Heart right ventricle (tissue), 2 donors: ENCODE results near the genes NPY4R2, LRRC18, ERCC6, SLC18A3 and OGDHL.

- PRO-cap, 2 experiments, result no peak in any of the 2 experiments
Measured at GRCh38 chr10:46272035-46272436, 14.8 kb upstream of the ANTXRL start.

DNA sequence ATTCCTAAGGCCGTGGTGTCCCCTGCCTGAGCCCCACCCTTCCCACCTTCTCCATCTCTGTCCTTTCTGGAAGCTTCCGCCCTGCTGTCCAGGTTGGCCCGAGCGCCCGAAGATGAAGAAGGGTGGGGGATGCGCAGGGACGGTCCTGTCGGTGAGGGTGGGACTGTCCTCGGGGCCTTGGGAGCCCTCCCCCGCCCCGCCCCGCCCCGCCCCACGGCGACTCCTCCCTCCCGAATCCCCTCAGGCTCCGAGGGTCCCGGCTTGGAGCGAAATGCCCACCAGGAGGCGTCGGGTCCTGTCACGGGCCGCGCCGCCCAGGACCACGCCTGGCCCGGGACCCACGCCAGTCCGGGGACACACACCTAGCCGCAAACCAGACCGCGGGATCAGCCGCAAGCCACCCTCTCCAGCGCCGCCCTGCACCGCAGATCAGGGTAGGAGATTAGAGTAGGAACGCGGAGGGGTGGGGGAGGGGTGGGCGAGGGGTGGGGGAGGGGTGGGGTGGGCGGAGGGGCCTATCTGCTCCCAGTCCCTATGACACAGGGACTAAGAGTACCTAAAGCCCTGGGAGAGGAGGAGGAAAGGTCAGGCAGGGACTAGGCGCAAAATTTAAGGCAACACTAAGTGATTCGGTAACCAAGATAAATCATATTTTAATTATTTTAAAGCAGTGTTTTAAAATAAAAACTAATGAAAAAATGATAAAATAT lies 15.2 kb downstream of the GPRIN2 start:
- PRO-cap, 2 experiments, result no peak in any of the 2 experiments

DNA sequence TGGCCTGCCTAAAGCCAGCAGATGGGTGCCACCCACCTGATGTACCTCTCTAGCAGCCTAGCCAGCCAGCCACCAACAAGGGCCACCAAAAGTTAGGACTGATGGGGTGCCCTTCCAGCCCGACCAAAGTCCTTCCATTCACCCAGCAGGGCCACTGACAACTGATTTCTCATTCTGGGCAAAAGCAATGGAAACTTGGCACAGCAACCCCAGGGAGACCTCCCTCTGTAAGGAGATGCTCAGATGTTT lies 13.7 kb downstream of the GPRIN2 start:
- PRO-cap, 2 experiments, result no peak in any of the 2 experiments

DNA sequence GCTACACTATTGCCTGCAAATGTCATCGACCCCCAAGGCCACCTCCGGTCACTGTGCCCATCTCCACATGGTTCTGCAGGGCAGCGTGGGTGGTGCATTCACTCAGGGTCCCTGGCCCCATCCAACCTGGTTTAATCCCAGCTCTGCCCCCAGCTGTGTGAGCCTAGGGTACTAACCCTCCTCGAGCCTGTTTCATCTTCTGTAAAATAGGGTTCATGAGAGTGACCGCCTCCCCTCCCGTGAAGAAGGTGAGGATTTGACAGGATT lies 114.8 kb downstream of the PTPN20 start:
- PRO-cap, 2 experiments, result no peak in any of the 2 experiments

- PRO-cap, 2 experiments, result no peak in any of the 2 experiments
Measured at GRCh38 chr10:47298687-47299171, 1.3 kb upstream of the GDF10 start.

DNA sequence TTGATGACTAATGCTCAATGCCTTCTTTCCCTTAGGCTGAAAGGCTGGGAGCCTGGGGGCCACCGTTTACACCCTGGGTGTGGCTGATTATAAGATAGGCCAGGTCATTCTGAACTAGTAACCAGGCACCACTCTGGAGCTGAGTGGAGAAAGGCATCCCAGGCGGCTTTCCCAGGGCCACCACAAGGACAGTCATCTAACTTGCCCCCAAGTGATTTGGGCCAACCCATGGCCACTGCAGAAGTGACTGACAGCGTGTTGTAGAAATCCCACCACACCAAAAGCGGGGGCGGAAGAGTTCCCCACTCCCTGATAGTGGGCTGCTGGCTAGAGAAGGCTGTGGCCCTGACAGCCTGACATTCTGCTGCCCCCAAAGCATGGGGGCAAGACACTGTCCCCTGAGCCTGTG lies 22.9 kb upstream of the ZNF488 start:
- PRO-cap, 2 experiments, result no peak in any of the 2 experiments

GRCh38 chr10:47918594-47918819 lies at the start of gene NPY4R2:
TSS of gene NPY4R2 (plus strand) at chr10:47918662.
- PRO-cap, 2 experiments, result no peak in any of the 2 experiments

GRCh38 chr10:48369972-48370820 lies 63.7 kb downstream of the MAPK8 start:
- PRO-cap, 2 experiments, result no peak in any of the 2 experiments

GRCh38 chr10:48464828-48465832 lies 139.7 kb downstream of the ARHGAP22 start:
- PRO-cap, 2 experiments, result peak in 1 of 2 experiments; most common plus-strand start chr10:48465360 (in 1)

DNA sequence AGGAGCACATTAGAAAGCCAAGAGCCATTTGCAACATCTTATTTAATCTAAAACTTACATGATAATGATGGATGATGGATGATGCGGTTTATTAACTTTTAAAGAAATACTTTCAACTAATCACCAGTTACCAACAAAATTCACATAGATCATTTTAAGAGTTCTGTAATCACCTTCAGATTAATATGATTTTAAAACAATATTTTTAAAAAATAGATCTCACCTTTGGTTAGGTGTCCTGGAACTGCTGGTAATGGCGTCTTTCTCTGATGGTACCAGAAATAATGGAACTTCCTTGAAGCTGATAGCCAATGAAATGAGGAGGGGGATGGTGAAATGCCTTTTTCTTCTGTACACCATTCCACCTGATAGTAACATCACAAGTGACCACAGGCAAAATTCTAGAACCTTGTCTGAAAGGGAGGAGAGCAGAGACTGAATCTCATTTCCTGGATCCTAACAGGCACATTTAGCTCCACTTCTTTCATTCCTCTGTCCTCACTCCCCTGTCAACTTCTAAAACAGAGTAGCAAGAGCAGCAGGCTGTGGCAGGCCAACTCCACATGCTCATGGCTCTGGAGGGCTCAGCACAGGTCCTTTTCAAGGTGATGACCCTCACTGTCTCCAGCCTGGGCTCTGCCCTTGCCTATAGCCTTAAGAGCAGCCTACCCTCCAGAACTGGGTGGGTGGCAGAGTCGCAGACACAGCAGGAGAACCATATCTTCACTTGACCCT lies at the start of gene LRRC18:
LRRC18 (minus strand) TSS at position 318 of the 735 bp plus-strand sequence.
- PRO-cap, 2 experiments, result no peak in any of the 2 experiments

- PRO-cap, 2 experiments, result no peak in any of the 2 experiments
Measured at GRCh38 chr10:49076910-49077750, 38.2 kb downstream of the VSTM4 start.

GRCh38 chr10:49186338-49187758 lies 1.3 kb downstream of the TMEM273 start:
- PRO-cap, 2 experiments, result no peak in any of the 2 experiments

- PRO-cap, 2 experiments, result no peak in any of the 2 experiments
Measured at GRCh38 chr10:49254107-49254647, 44.8 kb upstream of the C10orf71 start.

DNA sequence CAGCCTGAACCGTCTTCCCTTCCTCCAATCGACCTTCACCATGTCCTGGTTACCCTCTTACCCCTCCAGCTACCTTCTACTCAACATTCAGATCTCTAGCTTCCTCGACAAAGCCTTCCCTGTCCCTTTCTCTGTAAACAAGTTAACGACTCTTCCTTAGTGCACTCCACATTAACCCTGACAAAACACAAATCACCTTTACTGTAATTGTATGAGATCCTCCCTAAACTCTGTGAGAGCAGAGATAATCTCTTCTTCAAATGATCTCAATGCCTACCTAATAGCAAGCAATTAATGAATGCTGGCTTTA lies 42.9 kb downstream of the ERCC6 start:
- PRO-cap, 2 experiments, result no peak in any of the 2 experiments

- PRO-cap, 2 experiments, result peak in 2 of 2 experiments; most common plus-strand start chr10:49538855 (in 2); most common minus-strand start chr10:49539040 (in 1)
Measured at GRCh38 chr10:49538690-49539392, at the start of gene ERCC6. TSS of gene ERCC6 (minus strand) at chr10:49539121.

DNA sequence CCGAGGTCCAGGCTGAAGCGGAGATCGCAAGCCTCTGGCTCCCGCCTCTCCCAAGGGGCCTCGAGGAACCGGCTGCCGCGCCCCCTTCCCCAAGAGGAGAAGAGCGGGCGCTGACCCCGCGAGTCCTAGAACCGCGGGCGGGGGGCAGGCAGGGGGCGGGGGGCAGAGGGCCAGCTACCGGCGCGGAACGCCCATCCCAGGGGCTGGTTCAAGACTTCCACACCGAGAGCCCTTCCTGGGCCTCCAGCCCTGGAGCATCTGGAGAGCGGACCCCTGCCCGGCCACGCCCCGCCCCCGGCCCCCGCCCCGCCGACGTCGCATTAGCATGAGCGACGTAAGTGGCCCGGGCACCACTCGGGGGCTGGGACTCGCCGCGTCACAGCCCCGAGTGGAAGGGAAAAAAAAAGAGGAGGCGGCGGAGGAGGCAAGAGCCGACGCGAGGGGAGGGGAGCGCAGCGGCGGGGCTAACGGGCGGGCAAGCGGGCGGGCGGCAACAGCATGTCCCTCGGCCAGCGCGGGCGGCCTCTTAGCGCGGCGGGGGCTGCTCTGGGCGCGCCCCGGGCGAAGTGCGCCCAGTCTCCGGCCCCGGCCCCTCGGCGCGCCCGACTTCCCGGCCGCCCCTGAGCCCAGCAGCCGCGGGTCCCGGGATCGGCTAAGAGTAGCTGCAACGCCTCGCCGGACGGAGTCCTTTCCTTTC lies at the start of gene SLC18A3:
SLC18A3 (plus strand) TSS at position 427 of the 697 bp plus-strand sequence.
- PRO-cap, 2 experiments, result no peak in any of the 2 experiments

GRCh38 chr10:49761380-49762501 lies at the start of gene OGDHL:
TSS of gene OGDHL (minus strand) at chr10:49762323.
- PRO-cap, 2 experiments, result peak in 1 of 2 experiments; most common minus-strand start chr10:49762297 (in 1)

DNA sequence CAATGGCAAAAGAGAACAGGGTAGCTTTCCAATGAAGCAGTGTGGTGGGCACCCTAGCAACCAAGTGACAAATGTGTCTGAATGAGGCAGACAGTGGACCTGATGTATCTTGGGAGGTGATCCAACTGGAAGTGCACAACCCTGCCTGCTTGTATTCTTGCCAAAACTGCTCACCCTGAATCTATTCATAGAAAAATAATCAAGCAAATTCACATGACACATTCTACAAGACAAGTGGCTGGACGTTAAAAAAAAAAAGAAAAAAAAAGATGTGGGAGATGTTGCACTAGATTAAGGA lies 12.2 kb upstream of the WASHC2A start:
- PRO-cap, 2 experiments, result no peak in any of the 2 experiments

DNA sequence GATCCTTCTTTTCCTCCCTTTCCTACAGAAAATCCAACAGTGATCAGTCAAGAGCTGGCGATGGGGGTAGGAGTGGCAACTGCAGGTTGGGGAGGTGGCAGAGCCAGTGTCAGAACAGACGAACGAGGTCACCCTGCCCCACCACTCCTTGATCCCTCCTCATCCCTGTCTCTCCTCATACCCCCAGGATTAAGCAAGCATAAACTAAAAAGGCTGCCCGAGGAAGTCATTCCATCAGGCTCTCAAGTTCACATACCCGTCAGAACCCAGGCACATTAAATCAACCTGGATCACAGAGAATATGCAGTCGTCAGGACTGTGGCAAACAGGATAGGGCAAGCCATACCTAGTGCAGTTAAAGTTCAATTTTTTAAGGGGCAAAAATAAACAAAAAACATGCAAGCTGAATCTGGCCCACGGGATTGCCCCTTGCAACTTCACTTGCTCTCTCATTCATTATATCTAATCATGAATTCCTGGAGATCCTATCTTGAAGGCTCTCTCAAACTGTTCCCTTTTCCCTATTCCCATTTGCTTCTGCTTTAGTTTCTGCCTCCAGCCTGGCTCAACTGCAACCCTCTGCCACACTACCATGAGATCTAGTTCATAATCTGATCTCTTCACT lies 110.0 kb upstream of the ASAH2 start:
- PRO-cap, 2 experiments, result no peak in any of the 2 experiments

DNA sequence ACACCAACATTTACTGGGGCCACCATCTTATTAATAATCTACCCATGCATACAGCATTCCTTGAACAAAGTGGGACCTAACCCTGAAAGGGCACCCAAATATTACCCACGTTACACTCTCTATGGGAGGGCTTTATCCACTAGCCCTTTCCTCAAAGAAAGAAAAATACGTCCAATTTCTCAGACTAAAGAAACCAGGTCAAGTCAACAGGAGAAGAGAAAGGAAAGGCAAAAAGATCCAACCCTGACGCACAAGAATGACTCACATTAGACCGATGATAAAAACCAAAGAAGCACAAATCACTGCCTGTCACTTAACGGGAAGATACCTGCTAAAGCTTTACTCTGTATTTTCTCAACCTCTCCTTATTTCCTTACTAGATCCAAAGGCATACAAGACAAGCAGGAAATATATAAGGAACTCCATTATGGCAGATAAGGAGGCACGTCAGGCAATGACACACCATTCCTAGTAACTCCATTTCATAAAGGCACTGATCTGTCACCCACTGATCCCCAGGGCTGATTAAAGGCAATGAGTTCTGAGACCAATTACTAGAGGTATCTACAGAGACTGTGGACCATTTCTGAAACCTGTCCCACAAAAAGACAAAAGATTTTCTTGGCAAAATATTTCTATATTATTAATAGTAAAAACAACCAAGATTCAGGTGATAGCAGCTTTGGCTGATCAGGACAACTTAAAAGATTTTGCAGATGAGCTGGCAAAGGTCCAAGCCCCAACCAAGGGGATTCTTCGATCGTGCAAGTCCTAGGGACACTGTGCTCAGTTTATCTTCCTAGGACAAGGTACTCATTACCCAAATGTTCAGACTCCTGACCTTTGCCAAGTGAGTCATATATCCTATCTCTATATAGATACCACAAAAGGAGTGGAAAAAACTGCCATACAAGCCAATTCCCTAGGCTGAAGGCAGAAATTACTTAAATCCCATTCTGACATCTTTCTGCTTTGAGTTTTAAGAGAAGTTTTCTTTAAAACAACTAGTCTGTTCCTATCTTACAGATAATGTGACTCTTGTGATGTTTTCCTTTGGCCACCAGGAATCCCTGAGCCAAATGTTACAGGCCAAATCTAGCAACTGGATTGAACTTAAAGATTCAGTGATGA lies 142.2 kb upstream of the ASAH2 start:
- PRO-cap, 2 experiments, result no peak in any of the 2 experiments